Placental pericyte (primary cell): ENCODE measurements around the gene IFTAP.

DNA sequence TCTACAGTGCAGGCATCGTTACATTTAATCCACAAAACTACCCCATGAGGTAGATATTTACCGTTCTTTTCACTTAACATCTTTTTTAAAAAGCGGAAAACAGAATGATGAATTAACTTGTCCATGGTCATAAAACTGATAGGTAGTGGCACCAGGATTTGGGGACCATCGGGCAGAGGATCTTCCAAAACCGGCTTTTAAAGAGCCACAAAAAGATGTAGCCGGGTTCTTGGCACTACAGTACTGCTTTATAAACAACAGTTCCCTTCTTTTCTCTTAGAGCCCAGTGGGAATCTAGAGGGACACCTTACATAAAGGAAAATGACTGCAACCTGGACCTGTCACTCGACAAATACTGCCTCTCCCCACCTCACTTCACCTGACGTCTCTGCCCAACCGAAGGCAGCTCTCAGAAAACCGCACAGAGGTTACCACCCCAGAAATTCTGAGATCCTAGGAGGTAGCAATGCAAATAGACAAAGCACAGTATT is 718 bp upstream of the TRIM44 start:
- CAGE, long polyA plus RNA, result no peak

DNA sequence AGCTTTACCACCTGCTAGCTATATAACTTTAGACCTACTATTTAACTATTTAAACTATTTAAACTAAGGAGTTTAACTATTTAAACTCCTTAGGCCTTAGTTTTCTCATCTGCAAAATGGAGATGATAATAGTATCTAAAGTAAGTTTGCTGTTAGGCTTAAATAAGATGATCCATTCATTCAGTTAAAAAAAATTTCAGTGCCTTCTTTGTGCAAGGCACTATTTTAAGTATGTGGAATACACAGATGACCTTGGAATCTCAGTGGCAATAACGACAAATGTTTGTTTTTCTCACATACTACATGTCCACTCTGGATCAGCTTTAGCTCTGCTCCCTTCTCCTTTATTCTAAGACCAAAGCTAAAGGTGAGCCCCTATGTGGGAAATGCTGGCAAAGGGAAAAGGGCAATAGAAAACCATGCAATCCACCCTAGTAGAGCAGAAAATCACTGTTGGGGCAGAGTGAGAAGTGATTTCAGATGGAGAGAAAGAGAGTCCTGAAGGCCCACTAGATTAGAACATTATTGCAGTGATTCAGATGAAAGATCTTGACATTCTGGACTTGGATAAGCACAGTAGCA is 100.3 kb downstream of the TRIM44 start:
- CAGE, long polyA plus RNA, result no peak

GRCh38 chr11:35781224-35781666 is 118.7 kb downstream of the TRIM44 start:
- CAGE, long polyA plus RNA, result no peak

DNA sequence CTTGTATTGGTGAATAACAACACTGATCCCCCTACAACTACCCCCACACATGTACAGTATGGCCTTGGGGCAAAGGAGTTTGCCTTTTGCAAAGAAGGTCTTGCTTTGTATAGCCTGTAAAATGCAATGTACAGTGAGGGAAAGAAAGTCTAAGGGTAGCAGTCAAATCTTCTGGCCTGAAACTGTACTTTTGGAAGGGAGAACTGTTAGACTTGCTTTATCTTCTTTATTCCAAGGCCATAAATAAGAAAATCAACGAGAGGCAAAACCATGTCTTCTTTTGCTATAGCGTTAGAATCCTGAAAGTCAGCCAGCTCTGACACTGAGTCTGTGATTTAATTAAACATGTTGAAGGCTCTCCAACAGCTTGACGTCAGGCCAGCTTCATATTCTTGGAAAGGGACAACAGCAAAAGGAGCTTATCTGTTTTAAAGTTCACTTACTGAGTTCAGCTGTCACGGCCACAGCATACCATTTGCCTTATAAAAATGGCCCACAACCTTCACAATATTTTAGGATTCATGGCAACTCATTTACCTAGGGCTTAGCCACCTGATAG is 131.1 kb upstream of the LDLRAD3 start:
- CAGE, long polyA plus RNA, result no peak

DNA sequence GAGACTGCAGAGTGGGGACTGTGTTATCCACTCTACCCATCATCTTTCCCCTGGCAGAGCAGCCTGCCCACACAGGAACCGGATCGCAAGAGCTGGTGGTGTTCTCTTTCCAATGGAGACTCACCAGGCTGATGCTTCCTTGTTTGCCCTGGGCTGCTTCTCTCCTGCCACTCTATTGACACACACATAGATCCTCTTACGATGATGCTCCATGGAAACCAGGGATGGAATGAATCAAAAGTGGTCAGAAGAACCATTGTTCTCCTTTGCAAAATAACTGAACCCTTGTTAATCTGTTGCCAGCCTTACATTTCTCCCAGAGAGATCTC is 24.7 kb upstream of the LDLRAD3 start:
- CAGE, long polyA plus RNA, result no peak

- CAGE, long polyA plus RNA, result no peak
These were observed 90.8 kb downstream of the LDLRAD3 start for GRCh38 chr11:36034499-36035268.

GRCh38 chr11:36349261-36350485 is 53.6 kb downstream of the PRR5L start:
- CAGE, long polyA plus RNA, result no peak

GRCh38 chr11:36508897-36509141 is 1.3 kb downstream of the TRAF6 start:
- CAGE, long polyA plus RNA, result no peak

DNA sequence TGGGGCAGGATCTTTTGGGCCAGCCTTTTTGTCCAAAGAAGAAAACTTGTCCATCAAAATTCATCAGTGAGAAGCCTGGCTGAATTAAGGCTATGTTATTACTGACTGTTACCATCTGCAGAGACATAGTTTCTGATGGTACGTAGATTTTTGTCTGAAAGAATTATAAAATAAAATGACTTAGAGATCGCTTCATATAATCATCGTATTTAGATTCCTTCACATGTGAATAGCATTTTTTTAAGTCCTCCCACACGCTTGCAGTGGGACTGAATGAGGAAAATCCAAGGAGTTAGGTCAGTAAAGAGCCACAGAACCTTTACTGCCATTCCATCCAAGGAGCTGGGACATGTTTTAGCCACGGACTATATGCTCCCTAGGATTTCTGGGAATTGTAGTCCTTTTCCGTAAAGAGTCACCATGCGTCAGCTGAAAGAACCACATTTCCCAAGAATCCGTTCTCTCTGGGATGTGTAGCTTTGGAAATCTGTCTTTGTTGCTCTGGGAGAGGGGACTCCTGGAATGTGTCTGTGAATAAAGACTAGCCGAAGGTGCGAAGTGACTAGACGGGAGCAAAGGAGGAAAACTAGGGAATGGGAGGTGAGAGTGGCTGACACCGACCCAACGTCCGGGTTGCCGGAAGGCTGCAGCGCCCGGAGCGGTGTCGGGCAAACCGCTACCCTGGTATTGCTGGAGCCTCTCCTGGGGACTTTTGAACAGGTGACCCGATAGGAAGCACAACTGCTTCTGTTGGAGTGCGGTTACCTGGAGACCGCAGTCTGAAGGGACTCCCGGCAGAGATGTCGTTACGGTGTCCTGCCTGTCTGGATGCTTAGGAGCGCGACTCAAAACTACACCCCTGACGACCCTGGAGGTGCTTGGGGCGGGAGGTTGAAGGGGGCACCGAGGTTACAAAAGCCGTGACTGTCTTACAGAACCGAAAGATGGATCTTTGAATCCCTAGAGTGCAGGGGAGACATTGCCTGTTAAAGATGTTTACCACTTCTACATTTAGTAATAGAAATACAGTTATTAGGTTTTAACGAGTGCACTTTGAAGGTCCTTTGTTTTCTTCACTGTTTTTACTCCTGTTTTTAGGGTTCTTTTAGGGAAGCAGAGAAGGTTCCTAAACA is at the start of gene IFTAP:
Gene IFTAP (plus strand): TSS at position 461 of the 1,133 bp plus-strand sequence.
- CAGE, long polyA plus RNA, result no peak

GRCh38 chr11:38872296-38872611 is 2274.2 kb upstream of the RAG2 start:
- CAGE, long polyA plus RNA, result no peak

- CAGE, long polyA plus RNA, result no peak
These were observed 2391.0 kb upstream of the RAG2 start for GRCh38 chr11:38989012-38989428.

- CAGE, long polyA plus RNA, result no peak
These were observed 1178.6 kb downstream of the LRRC4C start for GRCh38 chr11:40280919-40281277.

- CAGE, long polyA plus RNA, result no peak
These were observed 405.4 kb downstream of the LRRC4C start for GRCh38 chr11:41054014-41054519.

- CAGE, long polyA plus RNA, result no peak
These were observed 402.1 kb upstream of the LRRC4C start for GRCh38 chr11:41861645-41861952.

DNA sequence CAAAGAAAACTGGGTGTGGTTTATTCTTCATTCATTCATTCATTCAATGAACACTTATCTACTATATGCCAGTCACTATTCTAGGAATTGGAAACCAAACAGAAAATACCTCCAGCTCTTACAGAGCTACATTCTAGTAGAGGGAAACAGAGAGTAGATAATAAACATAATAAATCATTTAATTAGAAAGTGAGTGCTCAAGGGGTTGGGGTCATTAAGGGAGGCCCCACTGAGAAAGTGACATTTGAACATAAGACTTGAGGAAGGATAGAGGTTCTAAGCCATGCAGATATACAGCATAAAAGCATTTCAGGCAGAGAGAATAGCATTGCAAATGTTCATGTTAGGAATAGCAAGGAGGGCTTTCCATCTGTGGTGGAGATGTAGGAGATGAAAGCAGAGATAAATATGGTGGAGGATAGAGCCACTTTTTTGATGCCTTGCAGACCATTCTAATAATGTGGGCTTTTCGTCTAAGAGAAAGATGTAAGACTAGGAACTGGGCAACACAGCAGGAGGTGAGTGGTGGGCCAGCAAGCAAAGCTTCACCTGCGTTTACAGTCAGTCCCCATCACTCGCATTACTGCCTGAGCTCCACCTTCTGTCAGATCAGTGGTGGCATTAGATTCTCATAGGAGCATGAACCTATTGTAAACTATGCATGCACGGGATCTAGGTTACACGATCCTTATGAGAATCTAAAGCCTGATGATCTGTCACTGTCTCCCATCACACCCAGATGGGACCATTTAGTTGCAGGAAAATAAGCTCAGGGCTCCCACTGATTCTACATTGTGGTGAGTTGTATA is 62.4 kb downstream of the TTC17 start:
- CAGE, long polyA plus RNA, result no peak

- CAGE, long polyA plus RNA, result no peak
These were observed 103.9 kb upstream of the HSD17B12 start for GRCh38 chr11:43576622-43577025.

DNA sequence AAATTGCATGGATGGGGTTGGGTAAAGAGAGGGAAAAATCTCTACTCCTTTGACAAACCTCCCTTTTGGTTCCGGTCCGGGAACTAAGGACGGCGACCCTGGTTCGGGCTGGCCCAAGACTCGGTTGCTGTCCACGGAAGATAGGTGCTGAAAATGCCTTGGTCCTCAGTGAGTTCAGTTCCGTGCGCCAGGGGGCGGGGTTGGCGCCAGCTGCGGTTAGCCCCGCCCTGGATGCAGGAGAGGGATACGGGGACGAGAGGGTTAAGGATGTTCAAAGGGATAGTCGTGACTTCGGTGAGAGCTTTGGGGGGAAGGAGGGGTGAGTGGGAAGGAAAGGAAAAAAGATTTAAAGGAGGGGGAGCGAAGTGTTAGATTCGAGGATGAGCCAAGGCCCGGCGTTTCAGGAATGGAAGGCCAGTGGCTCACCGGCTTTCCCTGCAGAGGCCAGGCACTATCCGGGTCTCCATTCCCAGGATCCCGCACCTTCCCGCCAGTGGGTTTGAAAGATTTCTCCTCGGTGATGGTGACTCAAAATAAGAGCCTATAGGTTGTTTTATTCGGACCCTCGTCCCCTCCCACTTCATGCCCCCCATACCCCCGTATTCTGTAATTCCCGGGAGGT is 103.4 kb upstream of the HSD17B12 start:
- CAGE, long polyA plus RNA, result no peak

GRCh38 chr11:43928193-43928639 is 14.2 kb upstream of the C11orf96 start:
- CAGE, long polyA plus RNA, result no peak

DNA sequence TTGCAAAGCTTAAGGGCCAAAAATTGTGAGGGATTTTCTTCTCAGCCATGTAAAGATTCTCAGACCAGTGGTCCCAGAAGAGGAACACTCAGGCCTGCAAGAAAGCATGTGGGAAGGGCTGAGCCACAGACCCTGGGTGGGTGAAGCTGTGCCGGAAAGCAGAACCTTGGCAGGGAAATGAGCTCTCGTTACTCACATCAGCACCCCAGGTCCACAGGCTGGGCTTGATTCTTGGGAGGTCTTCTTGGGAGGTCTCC is 9.0 kb upstream of the C11orf96 start:
- CAGE, long polyA plus RNA, result no peak

GRCh38 chr11:44032719-44033393 is 14.9 kb upstream of the ACCSL start:
- CAGE, long polyA plus RNA, result no peak